GM19239 (cell line): ENCODE data around the genes DERA and MGST1.

GRCh38 chr12:15527065-15527870 is 205.0 kb downstream of the PTPRO start:
- RRBS, result no CpG with 5 or more reads among the region's 8 CpGs

- RRBS, result 2% methylated on average over 19 of the region's 64 CpGs
Observed at GRCh38 chr12:15910866-15912029, at the start of gene DERA. Gene DERA (plus strand): TSS chr12:15911332.

GRCh38 chr12:16347337-16347923 is at the start of gene MGST1:
Gene MGST1 (plus strand): TSS chr12:16347645.
- RRBS, result 10% methylated on average over 8 of the region's 27 CpGs

- RRBS, result no CpG with 5 or more reads among the region's 13 CpGs
Observed at GRCh38 chr12:16359653-16360149, 12.3 kb downstream of the MGST1 start.

- RRBS, result no CpG with 5 or more reads among the region's 5 CpGs
Observed at GRCh38 chr12:16363710-16364592, 16.5 kb downstream of the MGST1 start.

DNA sequence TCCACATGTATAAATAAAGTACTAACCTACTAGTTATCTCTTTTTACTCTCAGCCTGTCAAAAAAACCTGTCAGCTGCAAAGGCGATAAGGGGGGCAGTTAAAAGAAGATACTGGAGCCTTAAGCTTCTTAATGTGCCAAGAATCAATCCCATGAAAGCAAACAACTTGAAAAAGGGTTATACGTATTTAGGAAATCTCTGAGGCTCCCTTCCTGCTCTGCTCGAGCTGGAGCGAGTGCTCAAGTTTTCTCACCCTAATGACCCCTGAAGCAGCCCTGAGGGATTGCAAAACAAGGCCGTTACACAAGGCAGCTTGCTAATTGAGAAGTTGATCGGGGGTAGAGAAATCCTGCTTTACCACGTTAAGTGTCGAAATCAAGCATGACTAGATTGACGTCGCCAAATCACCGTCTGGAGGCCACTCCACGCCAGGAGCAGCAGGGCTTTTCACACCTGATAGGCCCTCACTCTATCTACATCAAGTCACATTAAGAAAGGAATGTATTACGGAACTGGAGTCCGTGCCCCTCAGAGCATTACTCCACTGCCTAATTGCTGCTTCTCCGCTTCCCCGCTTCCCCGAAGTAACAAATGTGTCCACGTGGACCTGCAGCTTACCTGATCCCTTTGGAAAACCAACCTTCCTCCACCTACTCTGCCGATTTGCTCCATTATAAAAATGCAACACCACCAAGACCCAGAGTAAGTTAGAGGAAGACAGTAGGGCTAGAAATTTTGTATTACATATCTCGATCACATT is 32.3 kb downstream of the LMO3 start:
- RRBS, result no CpG with 5 or more reads among the region's 20 CpGs

DNA sequence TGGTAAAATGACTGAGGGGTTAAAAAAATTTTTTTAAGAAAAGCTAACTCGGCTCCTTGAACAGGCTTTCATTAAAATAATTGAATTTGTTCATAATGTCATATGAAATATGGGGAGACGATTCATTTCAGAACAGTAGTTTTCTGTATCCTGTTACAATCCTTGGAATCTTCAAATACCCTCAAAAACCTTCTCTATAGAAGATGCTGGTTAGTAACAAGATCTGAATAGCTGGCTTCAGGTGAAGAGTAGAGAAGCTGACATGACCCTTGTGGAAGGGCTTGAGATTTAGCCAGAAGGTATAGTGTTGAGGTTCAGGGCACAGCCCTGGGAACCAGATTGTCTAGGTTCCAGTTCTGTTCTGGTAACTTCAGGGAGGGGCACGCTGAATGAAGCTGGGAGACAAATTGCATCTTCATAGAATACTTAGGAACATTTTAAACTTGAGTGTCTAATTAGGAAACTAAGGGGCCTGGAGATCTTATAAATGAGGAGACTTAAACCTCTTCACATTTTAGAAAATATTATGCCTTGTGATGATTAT is 451.2 kb upstream of the LMO3 start:
- RRBS, result no CpG with 5 or more reads among the region's 3 CpGs

DNA sequence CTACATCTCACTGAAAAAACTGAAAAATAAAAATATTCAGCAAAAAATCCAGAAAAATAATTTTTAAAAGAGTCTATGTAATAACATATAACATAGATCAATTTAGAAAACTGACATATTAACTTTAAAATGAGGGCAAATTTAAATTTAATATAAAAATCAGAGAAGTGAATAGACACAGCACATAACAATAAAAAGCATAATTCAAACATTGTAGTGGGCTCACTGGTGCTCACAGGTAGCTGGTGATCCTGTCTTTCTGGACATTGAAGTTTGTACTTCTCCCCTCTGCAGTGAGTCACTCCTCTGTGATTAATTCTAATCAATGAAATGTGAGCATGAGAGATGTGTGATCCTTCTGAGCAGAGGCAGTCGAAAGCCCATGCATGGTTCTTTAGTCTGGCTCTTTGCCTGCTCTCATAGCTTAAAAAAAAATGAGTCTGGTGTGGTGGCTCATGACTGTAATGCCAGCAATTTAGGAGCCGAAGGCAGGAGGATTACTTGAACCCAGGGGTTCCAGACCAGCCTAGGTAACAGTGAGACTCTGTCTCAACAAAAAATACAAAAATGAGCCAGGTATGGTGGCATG is 59.0 kb upstream of the RERGL start:
- RRBS, result no CpG with 5 or more reads among the region's 2 CpGs

GRCh38 chr12:18172570-18172971 is 82.6 kb upstream of the RERGL start:
- RRBS, result no CpG with 5 or more reads among the region's 1 CpG

- RRBS, result no CpG with 5 or more reads among the region's 1 CpG
Observed at GRCh38 chr12:18284517-18285010, 23.2 kb downstream of the PIK3C2G start.

DNA sequence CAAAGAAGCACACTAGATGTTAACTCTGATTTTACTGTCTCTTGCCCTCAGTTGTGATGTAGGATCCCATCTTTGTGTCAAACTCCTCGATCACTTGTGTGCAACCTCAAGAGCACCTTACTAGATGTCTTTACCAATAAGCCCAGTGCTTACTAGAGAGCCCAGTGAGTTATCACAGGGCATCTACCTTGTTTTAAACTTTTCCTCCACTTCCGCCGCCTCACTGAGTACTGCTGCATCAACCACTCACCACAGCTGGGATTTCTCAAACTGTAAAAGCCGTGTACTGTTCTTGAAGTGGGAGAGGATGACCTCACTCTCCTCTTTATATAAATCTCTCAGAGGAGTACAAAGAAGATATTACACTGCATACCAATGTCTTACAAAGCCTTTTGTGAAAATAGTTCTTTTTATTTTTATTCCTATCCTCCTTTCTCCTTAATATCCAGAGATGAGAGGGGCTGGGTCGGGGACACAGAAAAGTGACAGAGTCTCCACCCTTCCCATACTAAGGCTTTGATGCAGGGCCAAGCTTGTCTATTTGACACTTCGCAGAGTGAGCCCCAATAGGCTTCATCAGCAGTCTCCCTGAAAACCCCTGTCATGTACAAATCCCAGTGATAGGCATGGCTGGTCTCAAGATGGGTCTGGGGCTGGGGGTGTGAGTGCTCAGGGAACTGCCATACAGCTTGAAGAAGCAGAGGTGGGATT is 94.1 kb downstream of the PLCZ1 start:
- RRBS, result no CpG with 5 or more reads among the region's 6 CpGs

DNA sequence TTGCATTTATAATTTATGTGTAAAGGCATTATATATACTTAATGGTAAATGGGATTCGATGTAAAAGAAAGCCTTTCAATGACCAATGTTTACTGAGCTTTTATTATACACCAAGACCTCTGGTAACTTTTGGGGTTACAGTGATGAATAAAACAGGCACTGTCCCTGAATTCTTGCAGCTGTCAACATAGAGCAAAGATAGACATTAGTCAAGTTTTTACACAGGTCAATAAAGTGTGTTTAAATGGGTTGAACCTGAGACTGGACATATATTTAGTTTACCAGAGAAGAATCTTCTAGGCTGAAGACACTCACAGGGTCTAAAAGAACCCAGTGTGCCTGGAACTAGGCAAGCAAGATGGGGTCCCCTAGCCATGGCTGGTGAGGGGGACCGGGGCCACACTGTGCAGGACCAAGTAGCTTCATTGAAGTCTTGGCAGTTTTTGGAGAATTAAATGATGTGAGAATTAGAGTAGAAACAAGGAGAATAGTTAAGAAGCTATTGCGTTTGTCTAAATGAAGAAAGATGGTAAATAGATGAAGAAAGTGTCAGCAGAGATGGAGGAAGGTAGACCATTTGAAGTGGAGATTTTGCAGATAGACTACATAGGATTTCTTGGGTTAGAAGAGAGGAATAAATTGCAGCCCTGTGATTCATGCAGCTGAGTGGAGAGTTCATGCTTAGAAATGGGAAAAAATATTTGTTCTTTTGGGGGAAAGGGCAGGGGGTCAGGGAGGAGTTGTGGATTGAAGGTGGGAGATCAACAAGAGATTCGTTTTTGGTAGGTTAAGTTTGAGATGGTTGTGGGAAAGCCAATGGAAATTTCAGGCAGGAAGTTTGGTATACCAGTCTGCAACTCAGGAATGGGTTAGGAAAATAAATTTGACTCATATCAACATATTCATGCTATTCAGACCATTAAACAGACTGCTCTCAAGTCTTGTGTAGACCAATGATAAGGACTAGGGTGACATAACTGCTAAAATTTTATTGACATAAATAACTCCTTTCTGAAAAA is 59.6 kb downstream of the PLEKHA5 start:
- RRBS, result no CpG with 5 or more reads among the region's 4 CpGs

DNA sequence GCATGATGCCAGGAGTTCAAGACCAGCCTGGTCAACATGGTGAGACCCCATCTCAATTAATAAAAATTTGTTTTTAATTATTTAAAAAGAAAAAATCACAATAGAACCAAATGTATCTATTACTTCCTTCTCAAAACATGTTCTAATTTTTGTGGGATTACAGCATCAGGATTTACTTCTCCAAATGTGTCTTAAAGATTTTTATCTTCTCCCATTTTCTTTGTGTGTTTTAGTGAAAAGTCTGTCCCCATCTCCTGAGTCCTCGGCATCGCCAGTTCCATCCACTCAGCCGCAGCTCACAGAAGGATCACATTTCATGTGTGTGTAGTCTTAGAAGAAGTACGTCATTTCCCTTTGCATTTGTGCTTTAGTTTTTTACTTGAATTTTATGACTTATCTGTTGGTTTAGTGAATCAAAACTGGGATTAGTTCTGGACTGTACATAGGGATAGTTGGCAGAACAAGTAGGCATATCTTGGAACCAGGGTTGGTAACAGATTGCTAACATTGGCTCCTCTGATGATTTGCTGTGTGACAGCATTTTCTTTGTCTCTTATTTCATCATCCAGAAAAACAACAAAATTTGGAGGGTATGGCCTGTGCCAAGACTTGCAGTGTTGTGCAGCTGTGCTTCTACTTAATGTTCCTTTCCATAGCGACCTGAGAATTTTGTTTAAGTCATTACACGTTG is 69.7 kb upstream of the AEBP2 start:
- RRBS, result no CpG with 5 or more reads among the region's 6 CpGs

DNA sequence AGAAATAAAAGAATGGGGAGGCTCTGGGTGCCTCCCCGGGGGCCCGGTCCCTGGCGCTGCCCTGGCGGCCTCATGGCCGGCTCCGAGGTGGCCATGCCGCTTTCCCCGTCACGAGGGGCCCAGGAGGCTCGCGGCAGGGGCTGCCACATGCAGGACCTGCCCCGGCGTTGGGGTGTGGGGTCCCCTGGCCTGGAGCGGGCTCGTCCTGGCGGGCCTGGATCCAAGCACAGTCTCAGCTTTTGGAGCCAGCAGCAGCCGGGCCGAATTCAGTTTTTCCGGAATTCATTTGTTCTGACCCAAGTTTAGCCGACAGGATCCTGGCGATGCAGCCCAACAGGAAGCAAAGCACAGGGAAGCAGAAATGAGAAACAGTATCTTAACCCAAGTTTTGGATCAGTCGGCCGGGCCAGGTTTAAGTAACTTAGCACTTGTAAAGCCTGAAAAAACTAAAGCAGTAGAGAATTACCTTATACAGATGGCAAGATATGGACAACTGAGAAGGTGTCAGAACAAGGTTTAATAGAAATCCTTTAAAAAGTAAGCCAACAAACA is 26.4 kb upstream of the AEBP2 start:
- RRBS, result 79% methylated on average over 5 of the region's 23 CpGs

- RRBS, result no CpG with 5 or more reads among the region's 6 CpGs
Observed at GRCh38 chr12:19894754-19895276, 455.5 kb downstream of the AEBP2 start.

- RRBS, result no CpG with 5 or more reads among the region's 8 CpGs
Observed at GRCh38 chr12:20212492-20213453, 155.6 kb upstream of the PDE3A start.

DNA sequence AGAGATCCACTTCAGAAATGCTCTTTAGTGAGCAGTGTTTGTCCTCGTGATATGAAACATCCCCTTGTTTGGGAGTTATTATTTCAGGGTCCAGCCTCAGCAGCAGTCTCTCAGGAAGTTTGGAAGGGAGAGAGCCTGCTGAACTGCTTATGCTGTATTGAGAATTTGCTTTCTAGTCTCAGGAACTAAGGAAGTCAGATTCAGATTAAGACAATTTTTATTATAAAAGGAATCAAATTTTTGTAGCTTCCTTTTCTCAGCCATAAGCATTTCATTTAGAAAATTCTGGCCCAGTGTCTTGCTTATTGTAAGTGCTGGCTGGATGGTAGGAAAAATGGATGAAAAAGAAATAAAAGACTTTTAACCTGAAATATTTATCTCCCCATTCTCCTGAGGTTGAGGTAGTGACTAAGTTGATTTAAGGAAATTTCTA is 11.0 kb downstream of the PDE3A start:
- RRBS, result no CpG with 5 or more reads among the region's 1 CpG

DNA sequence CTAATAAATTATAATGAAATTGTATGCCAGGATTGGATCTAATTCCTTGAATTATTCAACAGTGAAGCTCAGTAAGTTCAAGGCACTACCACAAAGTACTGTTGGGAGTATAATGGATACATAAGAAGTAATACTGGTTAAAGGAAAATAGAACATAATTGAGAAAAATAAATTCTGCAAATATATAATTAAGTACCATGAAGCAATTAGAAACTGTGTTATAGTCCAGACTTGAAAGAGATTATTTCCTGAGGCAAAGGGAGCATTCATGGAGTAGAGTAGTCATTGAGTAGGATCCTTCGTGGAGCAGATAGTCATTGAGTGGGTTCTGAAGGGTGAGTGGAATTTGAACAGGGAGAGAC is 72.6 kb downstream of the PDE3A start:
- RRBS, result no CpG with 5 or more reads among the region's 1 CpG

- RRBS, result no CpG with 5 or more reads among the region's 1 CpG
Observed at GRCh38 chr12:21129880-21130261, 1.1 kb upstream of the SLCO1B1 start.